ENCODE measurements around a stretch of chr2.

- PRO-cap: no peak
Measured at GRCh38 chr2:241973838-241974406, 73.7 kb upstream of the FAM240C start.

GRCh38 chr2:242118011-242118511 is 217.8 kb upstream of the FAM240C start:
- PRO-cap: no peak